A172 (cell line): ENCODE results near the genes DLGAP1 and ZBTB14.

GRCh38 chr18:3043158-3043781 lies 30.3 kb upstream of the LPIN2 start:
- RAMPAGE, long total RNA = no peak

- RAMPAGE, long total RNA = no peak
These were observed 1.5 kb downstream of the MYOM1 start for GRCh38 chr18:3218351-3218643.

- RAMPAGE, long total RNA = no peak
These were observed 458 bp downstream of the MYL12A start for GRCh38 chr18:3247957-3248561.

DNA sequence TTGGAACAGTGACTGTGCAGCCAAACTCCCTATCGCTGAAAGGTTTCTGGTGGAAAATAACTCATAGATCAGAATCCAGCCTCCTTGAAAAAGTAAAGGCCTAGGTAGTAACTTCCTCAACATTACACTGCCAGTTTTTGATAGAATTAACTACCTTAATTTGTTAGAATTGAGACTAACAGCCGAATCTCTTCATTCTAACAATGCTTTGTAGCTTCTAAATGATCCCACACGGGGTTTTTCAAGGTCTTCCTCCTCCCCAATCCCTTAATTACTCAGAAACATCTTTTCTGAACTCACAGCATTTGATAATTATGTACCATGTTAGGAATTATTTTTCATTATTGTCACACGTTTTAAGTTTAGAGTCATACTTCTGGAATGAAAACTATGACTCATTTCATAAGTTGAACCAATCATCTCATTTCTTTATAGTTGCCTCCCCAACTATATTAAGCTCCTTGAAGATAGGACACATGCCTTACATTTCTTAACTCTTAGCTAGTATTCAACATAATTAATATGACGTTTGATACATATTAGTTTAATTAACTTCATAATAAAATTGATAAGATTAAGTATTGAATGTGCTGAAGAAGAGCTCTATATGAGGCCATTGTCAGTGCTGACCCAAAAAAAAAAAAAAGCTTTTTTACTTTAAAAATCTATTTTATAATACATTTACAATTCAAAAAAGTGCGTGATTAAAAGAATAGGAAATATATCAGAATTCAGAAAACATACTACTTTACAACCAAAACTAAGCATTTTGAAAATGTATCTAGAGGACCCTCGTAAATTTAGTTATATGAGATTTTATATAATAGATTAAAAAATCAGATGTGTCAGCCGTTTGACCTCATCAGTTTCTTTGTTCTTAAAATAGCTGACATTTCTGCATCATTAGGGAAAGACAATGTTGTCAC lies 3.2 kb downstream of the MYL12A start:
- RAMPAGE, long total RNA = no peak

DNA sequence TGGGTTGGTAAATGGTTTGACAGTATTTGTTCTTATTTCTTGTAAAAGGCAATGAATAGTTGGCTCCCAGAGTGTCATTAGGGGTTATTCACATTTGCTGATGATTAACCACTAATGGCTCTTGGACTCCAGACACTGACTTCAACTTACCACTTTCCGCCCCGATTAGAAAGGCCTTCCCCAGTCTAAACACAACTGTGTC lies 9.6 kb upstream of the TGIF1 start:
- RAMPAGE, long total RNA = no peak

GRCh38 chr18:3449940-3450148 lies 128 bp upstream of the TGIF1 start:
- RAMPAGE, long total RNA = no peak

- RAMPAGE, long total RNA = no peak
These were observed 45.7 kb downstream of the TGIF1 start for GRCh38 chr18:3495566-3496116.

DNA sequence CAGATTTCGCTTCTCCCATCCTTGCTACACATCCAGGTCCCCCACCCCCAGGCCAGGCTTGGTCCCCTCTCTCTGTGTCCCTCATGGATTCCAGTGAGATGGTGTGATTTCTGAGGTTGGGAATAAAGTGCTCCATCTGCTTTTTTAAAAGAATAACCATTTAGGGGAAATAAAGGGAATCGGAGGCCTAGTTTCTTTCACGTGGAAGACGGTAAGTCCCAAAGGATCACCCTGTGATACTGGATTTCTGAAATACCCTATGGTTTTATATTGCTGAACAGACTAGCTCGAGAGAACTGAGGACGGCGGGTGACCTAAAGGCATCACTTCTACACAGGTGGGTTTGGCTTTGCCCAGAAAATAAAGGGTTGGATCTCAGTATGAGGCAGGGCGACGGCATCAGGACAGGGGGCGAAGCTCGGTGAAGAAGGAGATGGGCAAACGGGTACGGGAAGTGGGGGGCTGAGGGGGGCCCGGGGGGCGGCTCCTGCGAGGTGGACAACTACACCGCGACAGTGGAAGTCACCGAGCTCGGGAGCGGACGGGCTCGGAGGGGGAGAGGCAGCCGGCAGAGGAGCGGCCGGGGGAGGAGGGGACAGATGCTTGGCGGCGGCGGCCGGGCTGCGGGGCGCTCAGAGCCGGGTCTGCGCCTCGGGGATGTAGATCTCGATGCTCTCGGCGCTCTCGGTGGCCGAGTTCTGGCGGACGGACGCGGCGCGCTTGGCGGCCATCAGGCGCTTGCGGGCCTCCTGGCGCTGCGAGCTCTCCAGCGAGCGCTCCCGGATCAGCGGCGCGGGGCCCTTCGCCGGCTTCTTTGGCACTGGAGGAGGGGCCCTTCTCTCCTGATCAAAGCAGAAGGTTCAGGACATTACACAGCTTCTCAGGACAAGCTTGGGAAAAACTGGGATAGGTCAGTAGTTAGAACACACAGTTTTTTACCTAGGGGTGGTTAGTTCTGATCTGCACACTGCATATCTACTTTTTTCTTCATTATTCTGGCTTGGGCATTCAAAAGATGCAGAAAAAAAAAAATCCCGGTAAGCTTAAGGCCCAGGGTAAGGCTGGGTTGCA lies 48.9 kb downstream of the TGIF1 start:
- RAMPAGE, long total RNA = no peak

DNA sequence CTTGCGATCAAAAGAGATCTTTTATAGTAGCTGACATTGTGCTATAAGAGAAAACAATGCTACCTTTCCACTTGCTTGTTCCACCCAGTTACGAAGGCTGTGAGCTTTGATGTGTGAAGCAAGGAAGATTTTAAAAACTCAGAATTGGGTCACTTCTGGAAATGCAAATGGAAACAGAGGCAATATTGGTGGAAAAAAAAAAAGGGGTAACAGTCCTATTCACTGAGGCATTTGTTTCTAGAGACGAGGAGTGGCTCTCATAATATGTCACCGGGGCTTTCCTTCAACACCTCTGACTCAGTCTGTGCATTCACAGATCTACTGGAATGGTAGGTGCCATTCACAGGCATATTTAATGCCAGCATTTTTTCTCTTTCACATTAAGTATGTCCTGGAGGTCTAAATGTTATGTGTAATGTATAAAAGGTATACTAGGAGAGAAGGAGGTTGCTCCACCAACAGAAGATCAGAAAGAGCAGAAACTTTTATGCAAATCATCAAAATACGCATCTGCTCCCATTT lies 91.8 kb downstream of the TGIF1 start:
- RAMPAGE, long total RNA = no peak

- RAMPAGE, long total RNA = start-site peak on the plus strand at chr18:3594401-3594462, 33 and 68 reads in 2 replicates
These were observed 144.3 kb downstream of the TGIF1 start for GRCh38 chr18:3594035-3594816.

GRCh38 chr18:3594817-3595410 lies 144.9 kb downstream of the TGIF1 start:
- RAMPAGE, long total RNA = no peak

DNA sequence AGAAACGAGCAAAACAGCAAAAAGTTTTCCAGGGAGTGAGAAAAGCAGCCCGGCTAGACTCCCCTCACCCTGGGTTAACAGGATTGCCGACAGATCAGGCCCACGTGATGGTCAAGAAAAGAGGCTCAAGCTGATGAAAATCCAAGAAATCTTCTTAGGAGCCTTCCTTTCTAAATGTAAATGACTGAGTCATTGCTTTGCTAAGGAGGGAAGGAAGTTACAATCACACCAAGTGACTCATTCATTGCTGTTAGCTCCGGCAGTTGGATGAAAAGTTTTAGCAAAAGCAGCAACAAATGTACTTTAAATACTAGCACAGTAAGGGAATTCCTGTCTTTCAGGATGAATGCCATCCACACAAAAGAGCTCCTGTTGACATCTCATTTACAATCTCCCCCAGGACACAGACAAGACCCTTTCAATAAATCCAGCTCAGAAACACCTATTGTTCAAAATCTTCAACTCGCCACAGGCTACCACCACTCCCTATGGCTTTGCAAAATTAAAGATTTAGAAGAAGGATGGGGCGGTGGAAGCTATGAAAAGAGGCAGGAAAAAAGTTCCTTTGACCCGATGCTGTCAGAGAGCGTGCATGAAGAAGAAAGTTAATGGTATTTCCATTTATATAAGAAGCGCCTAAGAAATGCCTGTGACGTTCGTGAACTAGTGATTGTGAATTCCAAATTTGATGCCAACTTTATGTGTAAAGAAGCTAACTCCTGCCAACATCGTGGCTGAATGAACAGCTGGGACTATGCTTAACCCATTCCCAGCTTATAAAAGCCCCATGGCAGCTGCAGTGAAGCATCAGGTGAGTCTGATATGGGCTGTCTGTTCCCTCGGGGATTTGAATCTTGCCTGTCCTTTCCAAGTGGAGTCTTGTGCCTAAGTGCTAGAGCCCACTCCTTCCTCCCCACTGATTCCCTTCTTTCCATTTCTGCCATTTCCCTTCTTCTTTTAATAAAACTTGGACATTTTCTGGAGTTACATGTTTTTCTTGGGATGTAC lies 153.7 kb downstream of the TGIF1 start:
- RAMPAGE, long total RNA = no peak

DNA sequence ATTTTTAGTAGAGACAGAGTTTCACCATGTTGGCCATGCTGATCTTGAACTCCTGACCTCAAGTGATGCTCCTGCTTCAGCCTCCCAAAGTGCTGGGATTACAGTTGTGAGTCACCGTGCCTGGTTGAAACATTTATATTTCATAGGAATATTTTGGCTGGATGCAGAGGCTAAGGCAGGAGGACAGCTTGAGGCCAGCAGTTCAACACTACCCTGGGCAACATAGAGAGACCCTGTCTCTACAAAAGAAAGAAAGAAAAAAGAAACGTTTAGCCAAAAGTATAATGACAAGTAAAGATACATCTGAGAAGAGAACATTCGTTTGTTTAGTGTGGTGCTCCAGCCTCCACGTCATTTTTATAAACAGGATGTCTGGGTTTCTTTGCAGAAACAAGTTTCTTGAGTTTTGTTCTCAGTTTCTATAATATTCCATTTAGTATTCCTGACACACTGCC lies 200.3 kb downstream of the TGIF1 start:
- RAMPAGE, long total RNA = no peak

DNA sequence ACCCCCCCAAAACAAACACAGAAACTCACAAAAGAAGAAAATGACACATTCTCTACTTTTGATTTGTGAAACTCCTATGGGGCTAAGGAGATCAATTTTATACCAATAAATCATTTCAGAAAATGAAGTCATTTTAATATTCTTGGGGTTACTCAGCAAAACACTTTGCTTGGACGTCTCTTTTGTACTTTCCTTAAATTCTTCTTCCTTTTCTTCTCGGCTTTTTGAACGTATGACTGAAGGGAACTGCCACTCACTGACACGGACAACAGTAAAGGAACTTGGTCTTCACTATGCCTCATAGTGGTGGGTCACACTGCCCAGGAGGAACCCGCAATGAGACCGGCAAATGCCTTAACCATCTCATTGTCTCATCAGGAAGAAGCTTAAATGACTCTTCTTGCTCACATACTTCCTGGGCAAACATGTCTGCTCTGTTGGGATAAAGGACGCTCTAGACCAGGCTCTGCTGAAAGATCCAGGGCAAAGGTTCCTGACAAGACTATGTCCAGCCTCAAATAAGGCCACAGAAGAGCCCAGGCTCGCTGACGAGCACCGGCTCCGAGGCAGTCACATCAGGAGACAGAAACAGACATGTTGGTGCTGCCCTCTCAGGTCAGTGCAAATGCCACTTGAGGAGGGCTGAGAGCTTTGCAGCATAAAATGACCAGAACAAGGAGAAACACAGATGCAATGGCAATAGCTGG lies 205.4 kb downstream of the TGIF1 start:
- RAMPAGE, long total RNA = no peak

GRCh38 chr18:3660737-3661713 lies 211.1 kb downstream of the TGIF1 start:
- RAMPAGE, long total RNA = no peak

- RAMPAGE, long total RNA = no peak
These were observed 216.3 kb downstream of the TGIF1 start for GRCh38 chr18:3666275-3666690.

DNA sequence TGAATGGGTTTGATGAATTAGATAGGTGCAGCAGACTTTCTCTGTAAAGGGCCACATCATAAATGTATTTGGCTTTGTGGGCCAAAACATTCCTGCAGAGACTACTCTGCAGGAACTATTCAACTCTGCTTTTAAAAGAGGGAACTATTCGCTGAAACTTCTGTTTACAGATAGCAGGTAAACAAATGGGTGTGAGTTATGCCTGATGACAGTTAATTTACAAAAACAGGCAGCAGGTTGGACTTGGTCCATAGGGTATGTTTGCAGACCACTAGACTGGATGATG lies 273.0 kb downstream of the TGIF1 start:
- RAMPAGE, long total RNA = no peak

- RAMPAGE, long total RNA = no peak
These were observed 321.5 kb downstream of the TGIF1 start for GRCh38 chr18:3770979-3772295.

DNA sequence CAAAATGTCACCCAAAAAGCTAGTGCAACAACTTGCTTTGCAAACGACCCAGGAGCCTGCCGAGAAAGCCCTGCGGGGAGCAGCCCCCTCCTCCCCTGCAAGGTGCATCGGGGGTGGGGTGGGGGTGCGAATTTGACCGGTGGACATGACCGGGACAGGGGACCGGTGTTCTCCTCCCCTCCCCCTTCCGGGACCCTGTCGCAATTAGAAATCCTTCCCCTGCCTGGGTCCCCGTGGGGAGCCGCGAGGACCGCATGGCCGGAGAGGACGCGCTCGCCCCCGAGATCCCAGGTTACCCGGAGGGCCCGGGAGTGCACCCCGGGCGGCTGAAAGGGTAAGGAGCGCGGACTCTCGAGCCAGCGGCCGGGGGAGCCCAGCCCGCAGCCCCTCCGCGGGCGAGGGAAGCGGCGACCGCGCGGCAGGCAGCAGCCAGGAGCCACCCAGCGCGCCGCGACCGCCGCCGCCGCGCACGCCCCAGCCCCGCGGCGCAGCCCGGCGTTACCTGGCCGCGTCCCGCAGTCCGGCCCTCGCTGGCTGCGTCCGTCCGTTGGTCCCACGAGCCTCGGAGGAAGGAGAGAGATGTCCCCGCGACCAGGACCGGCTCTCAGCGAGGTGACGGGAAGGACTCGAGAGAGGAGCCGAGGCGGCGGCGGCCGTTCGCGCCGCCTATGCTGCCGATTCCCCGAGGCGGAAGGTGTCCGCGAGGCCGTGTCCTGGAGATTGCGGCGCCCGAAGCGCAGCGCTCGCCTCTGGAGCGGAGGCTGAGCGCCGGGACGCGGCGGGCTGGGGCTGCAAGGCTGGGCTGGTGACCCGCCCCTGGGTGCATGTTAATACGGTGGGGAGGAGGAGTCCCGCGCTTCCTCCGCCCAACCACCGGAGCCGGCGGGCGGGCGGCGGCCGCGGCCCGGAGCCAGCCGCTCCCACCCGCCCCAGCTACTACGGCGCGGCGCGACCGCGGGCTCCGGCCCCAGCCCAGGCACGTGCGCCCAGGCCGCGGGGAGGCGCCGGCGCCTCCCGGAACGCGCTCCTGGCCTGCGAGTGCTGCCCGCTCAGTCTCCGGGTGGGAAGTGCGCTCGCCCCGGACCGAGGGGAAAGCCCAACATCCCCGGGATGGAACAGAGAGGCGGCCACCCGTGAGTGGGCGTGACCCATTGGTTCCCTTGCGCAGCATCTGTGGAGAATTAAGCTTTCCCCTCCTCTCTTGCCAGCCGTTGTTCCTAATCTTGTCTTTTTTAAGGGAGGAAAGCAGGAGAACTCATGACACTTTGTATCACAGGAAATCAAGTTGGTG lies at the start of gene DLGAP1:
Gene DLGAP1 (minus strand): TSS at position 804 of the 1,291 bp plus-strand sequence.
- RAMPAGE, long total RNA = no peak

GRCh38 chr18:5295588-5296574 lies at the start of gene ZBTB14:
Gene ZBTB14 (minus strand): TSS chr18:5295726.
- RAMPAGE, long total RNA = no peak